Thoracic aorta endothelial cell (primary cell): ENCODE measurements around a stretch of chr4.

- CAGE, long polyA plus RNA: no peak
Measured at GRCh38 chr4:188796486-188797068, 657.3 kb downstream of the TRIML1 start.

DNA sequence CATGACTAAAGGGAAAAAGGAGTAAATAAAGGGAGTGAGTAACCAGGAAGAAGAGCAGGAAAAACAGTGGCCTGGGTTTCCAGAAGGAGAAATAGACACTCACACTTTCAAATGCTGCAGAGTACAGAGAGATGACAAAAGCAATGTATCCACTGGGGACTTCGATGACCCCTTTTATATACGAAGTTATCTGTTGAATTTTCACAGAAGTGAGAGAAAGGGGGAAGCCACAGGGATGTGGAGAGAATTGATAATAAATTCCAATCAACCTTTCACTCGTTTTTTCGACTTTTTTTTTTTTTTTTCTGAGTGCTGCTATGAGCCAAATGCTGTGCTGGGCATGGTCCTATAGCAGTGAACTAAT, 817.5 kb downstream of the TRIML1 start:
- CAGE, long polyA plus RNA: no peak

DNA sequence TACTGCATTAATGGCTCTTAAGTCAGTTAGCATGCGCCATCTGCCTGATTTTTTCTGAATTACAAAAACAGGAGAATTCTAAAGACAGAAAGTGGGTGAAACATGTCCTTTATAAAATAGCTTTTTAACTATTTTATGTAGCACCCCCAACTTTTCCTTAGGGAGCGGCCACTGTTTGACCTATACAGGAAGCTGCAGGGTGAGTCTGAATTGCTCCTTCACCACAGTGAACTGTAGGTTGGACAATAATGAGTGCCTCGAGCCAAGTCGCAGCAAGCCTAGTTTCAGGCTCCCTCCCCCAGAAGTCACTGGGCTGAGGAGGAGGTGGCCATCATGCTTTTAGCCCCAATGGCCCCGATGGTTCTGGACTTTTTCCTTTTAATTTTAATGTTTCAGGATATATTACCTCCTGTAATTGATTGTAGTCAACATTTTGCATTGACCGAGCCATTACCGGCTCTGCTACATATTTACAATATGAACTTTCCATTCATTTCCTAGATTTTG, 62.2 kb upstream of the DUX4 start:
- CAGE, long polyA plus RNA: no peak